Ascending aorta (tissue), 1 donor: ENCODE measurements around a stretch of chr21.

DNA sequence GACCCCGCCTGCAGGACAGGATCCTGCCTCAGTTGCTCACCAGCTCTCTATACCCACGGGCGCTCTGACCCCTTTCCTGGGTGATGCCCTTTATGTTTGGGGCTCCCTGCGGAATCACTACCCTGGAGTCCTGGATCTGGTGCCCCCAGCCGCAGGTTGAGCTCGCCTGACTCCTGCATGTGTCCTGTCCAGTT, 32.4 kb downstream of the TFF3 start:
- PRO-cap, result no peak

GRCh38 chr21:42298090-42298974, 16.9 kb downstream of the TFF3 start:
- PRO-cap, result no peak

- PRO-cap, result no peak
These were observed 2.2 kb upstream of the TFF3 start for GRCh38 chr21:42317248-42317894.

DNA sequence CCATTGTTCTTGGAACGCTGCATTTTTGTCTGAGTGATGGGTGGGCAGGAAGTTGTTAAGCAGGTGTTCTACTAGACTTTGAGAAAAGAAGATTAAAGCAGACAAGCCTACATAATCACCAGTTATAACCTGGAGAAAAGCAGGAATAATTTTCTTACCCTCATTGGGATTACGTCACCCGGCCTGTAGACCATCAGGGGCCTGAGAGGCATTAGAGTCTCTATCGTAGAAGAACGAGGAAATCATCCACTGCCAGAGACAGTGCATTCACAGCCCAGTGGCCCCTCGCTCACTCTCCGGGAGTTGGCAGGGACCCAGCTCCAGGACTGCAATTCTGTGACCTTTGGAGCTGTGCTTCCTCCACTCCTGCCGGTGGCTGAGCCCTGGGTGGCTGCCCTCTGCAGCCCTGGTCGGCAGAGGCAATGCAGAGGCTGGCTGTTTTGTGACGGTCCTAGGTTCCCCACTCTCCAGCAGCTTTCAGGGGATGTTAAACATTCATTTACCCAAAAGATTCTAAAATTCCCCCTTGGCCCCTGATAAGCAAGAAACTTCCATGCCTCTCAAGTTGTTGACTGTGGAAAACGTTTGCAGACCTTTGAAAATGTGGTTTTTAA, 12.7 kb downstream of the SLC37A1 start:
- PRO-cap, result no peak

GRCh38 chr21:42535367-42535843, 21.8 kb downstream of the SLC37A1 start:
- PRO-cap, result no peak

- PRO-cap, result no peak
These were observed 9.0 kb downstream of the PDE9A start for GRCh38 chr21:42662088-42663246.

- PRO-cap, result no peak
These were observed 36.2 kb downstream of the PDE9A start for GRCh38 chr21:42689603-42689940.

DNA sequence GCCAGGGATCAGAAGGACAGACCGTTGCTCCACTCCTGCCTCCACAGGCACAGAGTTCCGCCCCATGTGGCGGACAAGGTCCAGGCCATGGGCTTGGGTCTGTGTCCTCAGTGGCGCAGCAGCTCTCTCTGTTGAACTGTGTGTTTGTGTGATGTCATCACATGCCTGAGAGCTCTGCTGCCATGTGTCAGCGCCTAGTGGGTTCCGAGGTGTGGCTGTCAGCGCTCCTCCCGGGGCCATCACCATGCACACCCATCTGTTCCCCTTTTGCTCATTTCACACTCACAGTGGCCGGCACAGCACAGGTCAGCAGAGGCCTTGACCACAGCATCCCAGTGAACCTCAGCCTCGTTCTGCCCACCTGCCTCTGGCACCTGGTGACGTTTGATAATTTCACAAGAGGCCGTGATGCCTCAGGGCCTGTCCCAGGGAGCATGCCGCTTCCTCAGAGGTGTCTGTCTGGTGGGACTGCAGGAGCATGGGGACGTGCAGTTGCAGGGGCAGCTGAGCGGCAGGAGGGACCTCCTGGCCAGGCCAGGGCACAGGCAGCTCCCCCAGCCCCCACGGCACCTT, 108.1 kb downstream of the PDE9A start:
- PRO-cap, result no peak

DNA sequence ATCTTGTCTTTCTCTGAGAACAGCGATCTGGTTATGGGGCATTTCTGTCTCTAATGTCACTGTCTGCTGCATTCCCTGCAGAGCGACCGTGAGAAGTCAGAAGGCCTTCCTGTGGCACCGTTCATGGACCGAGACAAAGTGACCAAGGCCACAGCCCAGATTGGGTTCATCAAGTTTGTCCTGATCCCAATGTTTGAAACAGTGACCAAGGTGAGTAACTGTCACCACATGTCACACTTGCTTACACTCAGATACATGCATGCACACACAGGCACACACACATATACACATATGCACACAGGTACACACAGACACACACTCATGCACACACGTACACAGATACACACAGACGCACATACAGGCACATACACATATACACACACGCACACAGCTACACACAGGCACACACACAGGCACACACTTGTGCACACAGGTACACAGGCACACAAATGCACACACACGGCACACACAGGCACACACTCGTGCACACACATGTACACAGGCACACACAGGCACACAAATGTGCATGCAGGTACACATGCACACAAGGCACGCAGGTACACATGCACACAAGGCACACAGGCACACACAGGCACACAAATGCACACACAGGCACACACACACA, 110.3 kb downstream of the WDR4 start:
- PRO-cap, result no peak

DNA sequence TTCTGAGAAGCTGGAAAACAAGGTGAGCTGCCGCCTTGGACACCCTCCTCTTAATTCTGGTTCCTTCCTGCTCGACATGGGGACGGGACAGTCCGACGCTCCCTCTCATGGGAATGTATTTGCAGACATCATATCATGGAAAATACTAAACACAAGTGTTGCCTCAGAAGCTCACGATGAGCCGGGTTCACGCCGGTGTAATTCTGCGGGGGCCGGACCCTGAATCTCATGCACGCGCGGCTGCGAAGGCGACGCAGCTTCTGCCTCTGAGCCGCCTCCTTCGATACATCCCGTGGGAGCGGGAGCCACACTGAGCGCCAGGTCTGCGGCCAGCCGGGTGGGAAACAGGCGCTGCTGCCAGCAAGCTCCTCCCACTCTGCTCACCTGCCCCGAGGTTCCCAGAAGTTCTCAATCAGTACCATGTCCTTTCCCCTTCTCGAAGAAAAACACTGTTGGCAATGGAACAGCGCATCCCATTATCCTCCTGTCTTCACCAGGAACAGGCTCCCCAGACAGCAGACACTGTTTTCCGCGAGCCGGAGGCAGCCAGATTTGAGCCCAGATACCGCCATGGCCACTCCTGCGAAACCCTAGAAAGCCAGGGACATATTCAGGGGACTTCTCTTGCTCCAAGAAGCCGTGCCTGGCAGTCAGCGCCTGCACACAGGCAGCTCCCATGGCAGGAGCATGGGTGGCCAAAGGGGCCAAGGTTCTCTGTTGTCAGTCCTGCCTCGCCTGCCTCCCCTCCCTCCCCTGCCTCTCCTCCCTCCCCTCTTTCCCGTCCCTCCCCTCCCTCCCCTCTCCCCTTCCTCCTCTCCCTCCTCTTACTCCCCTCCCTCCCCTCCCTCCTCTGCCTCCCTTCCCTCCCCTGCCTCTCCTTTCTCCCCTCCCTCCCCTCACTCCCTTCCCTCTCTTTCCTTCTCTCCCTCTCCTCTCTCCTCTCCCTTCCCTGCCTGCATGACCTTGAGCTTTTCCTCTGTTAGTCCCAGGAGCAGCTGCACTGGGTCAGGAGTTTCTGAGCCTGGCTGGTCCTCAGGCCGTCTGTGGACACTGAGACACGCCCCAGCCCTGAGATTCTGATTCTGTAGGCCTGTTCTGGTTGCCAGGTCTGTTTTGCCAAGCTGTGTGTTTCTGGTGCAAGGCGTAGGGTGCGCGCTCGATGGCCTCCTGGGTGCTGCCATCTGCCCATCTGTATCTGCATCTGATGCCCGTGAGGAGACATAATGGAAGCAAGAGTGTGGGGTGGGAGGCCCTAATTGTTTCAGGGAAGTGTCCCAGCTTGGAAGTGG, 97.7 kb downstream of the WDR4 start:
- PRO-cap, result no peak

- PRO-cap, result no peak
These were observed 41.5 kb downstream of the WDR4 start for GRCh38 chr21:42837700-42838434.

DNA sequence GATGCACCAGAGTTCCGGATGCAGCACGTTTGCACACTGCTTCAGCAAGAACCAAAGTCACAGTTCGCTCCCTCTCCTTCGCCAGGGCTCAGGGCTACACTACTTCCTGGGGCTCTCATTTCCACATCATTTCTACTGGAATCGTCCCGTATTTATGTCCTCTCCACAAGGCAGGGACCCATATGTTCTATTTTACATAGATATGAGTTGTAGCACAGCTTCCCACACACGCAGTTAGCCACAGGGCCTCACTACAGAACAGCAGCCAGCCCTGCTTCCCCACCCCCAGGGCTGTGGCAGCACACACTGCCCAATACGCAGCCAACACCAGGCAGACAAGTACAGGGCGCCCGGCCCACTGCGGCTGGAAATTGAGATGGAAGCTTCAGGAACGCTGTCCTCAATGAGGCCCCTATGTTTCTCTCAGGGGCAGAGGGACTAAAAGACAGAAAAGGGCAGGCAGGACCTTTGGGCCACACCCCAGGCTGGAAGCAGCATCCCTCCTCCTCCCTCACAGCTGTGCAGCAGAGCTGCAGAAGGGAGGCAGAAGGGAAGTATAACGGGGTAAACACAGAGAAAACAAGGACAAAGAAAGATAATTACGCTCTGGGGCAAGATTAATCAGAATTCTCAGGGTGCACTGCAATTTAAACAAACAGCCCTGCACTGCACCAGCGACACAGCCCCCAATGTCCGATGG, 14.6 kb downstream of the WDR4 start:
- PRO-cap, result no peak

DNA sequence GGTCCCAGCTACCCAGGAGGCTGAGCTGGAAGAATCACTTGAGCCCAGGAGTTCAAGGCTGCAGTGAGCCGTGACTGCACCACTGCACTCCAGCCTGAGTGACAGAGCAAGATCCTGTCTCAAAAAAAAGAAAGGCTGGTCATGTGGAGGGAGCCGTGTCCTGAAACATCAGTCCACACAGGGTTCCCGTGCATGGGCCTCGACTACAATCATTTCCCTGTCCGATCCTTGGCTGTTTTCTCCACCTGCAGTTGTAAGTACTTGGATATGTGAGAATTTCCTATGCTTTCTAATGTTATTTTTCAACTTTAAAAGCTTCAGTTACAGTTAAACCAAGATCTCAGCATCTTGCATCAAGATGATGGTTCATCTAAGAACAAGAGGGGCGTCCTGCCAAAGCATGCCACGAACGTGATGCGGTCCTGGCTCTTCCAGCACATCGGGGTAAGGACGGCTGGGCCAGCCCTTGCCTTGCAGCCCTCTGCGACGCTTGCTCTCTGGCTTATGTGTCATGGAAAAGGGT, 46.7 kb downstream of the PKNOX1 start:
- PRO-cap, result no peak

DNA sequence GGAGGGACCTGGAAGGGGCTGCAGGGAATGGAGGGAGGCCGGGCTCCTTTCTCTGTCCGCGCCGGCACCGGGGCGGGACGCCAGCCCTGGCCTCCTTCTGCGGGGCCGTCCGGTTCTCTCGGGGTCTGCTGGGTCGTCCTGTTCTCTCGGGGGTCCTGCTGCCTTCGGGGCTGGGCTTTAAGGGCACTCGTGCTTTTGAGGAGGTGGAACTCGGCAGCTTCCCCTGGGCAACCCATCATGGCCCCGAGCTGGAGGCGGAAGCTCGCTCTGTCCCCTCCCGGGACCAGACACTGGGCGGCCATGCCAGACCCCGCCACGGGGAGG, 4.2 kb downstream of the CRYAA start:
- PRO-cap, result no peak

GRCh38 chr21:43193881-43194565, 25.2 kb downstream of the CRYAA start:
- PRO-cap, result no peak

GRCh38 chr21:43306943-43307698, 119.8 kb downstream of the SIK1 start:
- PRO-cap, result no peak

DNA sequence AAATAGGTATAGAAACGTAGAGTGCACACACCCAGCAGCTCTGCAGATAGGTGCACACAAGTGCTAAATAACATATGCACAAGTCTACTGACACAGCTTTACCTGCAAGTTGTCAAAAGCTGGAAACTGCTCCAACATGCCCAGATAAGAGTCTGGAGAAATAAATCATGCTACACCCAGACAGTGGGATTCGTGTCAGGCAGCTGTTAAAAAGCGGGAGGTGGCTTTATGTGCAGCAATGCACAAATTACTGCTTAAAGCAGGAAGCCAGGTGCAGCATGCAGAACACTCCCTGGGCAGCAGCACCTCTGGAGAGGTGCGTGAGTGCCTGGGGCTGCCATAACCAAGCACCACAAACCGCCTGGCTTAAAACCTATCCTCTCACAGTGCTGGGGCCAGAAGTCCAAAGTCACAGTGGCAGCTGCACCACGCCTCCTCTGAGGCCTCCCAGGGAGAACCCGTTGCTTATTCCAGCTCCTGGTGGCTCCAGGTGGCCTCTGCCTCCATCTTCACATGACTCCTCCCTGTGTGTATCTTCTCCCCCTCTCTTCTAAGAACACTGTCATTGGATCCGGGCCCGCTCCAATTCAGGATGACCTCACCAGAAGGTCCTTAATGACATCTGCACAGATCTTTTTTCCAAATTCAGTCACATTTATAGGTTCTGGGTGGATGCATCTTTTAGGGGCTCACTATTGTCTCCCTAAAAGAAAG, 115.6 kb downstream of the SIK1 start:
- PRO-cap, result no peak

DNA sequence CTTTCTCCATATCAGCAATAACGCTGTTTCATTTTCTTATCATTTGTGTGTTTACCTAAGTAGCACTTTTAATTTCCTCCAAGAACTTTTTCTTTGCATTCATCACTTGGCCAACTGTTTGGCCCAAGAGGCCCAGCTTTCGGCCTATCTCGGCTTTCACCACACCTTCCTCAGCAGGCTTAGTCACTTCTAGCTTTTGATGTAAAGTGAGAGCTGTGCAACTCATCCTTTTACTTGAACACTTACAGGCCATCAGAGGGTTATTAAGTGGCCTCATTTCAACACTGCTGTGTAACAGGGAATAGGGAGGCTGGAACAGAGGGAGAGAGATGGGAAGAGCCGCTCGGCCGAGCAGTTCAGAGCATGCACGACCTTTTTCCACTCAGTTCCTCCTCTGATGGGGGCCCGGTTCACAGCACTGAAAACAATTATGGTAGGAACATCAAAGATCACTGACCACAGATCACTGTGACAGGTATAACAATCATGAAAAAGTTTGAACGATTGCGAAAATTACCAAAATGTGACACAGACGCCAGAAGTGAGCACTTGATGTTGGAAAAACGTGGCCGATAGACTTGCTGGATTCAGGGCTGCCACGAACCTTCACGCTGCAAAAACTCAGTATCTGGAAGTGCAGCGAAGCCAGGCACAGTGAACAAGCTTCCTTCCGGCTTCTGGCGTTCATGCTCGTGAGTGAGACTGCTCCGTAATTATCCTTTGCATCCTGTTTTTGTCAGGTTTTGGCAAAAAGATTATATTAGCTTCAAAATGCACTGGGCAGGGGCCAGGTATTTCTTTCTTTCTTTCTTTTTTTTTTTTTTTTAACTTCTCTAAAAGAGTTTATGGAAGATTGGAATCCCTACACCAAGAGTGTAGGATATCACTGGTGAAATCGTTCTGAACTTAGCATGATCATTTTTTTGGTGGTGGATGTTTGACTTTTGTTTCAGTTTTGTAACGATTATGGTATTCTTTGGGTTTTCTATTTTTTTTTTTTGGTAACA, 28.7 kb downstream of the AGPAT3 start:
- PRO-cap, result no peak

DNA sequence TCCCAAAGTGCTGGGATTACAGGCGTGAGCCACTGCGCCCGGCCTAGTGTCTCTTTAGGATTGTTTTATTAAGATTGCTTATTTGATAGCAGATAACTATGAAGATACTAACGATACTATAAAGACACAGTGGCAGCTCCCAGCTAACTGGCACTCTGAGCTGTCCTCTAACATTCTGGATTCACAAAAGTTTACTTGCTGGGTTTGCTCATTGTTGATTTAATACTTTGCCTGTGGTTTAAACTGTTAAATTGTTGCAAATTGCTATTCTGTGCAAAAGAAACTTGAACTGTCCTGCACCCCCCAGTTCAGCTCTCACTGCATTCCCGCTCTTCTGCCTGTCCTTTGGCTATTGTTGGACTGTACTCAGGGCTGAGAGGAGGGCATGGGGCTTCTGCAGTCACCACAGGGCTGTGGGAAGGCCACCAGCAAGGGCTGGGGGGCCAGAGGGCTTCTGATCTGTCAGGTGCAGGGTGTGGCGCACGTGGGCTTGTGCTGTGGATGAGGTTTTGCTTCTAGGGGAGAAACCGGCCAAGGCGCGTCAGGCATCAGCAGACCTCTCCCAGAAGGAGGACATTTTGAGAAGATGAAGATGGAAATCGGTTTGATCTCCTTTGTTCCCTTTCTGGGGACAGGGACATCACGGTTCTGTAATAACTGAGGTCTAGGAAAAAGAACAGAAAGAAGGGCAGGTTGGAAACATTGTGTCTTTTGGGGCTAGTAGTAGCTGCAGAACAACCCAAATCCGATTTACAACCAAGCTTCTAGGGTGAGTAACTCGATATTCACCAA, 40.6 kb downstream of the AGPAT3 start:
- PRO-cap, result no peak

- PRO-cap, result no peak
These were observed 64.4 kb downstream of the AGPAT3 start for GRCh38 chr21:43929089-43930151.